ENCODE results near the gene ARHGAP29.

- PRO-cap, result bidirectional peak, plus-strand start at chr1:94237744, minus-strand start at chr1:94237584
Observed at GRCh38 chr1:94236742-94237820, at the start of gene ARHGAP29. Gene ARHGAP29 (minus strand): TSS chr1:94237584.

DNA sequence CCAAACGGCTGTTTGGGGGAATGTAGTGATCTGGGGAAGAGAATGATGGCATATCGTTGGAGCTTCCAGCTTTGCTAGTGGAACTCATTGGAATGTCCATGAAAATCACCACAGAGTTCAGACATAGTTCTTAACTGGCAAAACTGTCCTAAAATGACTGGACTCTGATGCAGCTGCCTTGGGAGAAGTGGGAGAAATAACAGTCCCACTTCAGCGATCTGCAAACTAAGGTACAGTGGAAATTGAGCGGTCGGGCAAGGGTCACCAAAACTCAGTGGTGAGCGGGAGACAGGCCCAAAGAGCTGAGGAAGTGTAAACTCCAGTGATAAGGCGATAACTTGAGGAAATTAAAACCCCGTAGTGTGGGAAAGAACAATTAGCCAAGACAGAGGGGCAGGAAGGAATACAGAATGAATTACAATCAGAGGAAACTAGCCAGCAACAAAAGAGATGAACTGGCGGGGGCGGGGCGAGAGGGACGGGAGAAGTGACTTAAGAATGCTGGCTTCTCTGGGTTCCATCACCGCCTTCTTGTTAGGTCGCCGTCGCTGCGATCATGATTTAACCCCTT is 89.8 kb upstream of the ARHGAP29 start:
- PRO-cap, result no peak

DNA sequence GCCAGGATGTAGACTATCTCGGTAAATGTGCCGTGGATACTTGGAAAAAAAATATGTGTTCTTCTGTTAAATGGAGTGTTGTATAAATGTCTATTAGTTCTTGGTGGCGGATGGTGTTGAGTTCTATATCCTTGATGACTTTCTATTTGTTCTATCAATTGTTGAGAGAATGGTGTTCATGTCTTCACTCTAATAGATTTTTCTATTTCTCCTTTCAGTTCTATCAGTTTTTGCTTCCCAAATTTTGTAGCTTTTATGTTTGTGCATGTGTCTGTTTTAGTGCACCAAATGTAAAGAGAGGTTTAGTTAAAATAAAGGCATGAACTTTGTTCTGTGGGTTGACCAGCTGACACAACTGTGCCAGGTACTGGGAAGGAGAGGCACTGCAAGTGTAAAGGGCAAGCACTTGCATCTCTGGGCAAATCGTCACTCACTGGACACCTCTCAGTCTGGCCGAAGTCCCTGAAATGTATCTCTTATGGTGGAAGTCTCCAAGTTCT is 38.6 kb upstream of the ABCD3 start:
- PRO-cap, result bidirectional peak, plus-strand start at position 421 of the sequence, minus-strand start at position 355 of the sequence

- PRO-cap, result no peak
Observed at GRCh38 chr1:94539600-94540126, 1.9 kb downstream of the F3 start.

DNA sequence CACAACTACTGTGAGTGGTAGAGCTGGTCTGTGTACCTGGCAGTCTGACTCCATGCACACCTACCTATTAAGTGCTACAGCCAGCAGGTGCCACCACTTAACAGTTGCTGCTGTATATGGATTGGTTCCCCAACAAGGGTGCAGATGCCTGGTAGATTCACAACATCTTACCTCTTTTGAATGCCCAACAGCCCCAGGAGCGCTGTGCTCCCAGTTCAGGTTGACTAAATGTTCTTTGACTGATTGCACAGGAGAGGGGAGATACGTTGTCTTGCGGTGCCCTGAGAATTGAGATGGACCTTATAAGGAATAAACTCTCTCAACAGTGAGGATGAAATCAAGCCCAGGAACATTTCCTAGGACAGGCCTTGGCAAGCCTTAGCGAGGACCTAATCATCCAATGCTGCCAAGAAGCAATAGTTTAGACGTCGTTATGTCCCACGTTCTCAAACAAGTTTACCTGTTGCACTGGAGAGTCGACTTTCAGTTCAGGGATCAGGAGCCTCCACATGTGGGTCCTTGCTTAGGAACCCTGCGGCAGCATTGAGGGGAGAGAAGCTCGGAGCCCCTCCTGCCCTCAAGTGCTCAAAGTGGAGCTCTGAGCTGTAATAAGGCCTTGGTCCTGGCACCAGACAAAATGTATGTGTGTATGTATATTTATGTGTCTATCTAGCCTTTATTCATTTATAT is 79.0 kb upstream of the F3 start:
- PRO-cap, result no peak

DNA sequence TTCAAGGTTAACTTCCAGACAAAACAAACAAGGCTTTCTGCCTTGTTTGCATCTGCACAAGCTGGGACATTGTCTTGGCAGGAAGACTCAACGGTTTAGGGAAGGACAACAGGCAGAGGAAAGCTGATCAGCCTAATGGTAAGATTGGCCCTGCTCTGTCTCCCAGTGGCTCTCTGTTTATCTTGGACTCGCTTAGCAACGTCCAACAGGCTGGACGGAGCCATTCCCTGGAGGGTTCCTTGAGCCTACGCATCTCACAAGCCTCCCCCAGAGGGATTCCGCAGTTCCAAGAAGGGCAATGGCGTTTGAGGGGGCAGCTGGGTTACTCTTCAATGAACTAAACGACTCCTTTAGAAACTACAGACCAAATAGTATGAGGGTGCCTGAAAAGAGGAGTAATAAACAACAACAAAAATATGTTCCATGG is 62.1 kb upstream of the SLC44A3 start:
- PRO-cap, result no peak

GRCh38 chr1:94772142-94772633 is 48.0 kb upstream of the SLC44A3 start:
- PRO-cap, result no peak

DNA sequence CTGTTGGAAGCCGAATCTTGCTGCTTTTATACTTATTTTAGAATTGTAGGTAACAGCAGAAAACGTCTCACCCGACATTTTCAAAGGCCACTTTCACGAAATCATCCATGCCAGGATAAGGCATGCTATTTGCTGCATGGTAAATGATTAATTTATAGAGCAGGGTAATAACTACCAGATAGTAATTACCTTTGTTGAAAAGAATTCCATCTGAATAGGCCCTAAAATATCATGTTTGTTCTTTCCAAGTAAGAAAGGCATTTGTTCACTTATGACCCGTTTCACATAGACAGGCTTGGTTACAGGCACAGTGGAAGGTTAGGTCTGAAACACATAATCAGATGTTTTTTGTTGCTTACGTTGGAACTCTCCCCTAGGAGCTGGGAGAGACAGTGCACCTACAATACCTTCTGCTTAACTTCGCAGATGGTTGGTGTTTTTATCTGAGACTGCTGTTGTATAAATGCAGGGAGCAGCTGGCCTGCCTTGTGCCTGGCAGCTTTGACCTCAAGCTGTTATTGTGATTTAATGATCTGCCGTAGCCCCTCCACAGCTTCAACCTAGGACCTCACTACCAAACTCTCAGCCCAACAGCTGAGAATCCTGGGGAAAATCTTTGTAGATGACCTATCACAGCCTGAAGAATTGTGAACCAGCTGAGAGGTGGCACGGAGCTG is 1.6 kb downstream of the SLC44A3 start:
- PRO-cap, result no peak

DNA sequence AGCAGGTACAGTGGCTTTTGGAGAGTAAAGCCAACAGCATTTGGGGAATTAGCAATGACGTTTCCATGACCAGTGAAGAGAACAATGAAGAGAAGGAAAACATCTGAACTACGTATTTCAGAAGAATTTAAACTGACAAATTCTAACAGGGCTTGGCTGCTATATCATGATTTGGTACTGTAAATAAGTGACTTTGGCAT is 26.3 kb downstream of the CNN3 start:
- PRO-cap, result unidirectional peak, minus-strand start at position 78 of the sequence

DNA sequence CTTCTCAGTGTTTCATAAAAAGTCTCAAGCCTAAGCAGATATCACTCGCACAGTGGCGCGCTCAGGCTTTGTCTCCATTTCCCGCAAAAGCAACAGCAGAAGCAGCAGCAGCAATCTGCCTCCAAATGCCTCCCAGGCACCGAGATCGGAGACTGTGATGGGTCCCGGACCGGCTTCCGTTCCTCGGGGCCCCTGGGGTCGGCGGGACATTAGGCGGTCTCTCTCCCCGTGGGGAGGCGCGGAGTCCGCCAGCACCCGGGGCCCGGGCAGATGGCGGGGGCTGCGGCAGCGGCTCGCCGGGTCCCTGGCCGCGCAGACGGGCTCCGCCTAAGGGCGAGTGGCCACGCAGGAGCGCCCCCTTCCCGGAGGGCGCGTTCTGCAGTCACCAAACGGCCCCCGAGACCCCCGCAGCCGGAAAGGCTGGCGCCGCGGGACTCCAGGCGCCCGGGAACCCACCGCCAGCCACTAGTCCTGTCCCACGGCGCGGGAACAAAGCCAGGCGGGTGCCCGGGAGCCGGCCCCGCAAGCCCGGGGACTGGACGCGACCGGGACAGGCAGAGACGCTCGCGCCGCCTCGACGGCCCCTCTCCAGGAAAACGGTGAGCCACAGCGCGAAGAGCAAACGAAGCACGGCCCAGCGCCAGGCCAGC is 643 bp downstream of the CNN3 start:
- PRO-cap, result bidirectional peak, plus-strand start at position 388 of the sequence, minus-strand start at position 318 of the sequence

GRCh38 chr1:94962418-94963215 is 35.7 kb upstream of the CNN3 start:
- PRO-cap, result bidirectional peak, plus-strand start at chr1:94963127, minus-strand start at chr1:94963026

DNA sequence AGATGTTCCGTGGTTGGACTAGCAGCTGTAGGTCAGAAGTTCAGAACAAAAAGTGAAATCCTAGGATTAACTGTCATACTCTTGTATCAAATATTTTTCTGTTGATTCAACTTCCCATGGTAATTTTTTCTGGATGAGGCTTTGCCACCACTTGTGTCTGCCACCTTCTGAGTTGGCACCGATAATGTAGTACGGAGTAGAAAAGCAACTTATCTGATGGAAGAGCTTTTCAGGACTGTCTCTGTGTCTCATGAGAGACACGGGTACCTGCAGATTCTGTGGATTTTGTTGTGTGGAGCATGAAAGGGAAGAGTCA is 44.6 kb upstream of the CNN3 start:
- PRO-cap, result no peak

GRCh38 chr1:95002512-95003050 is 70.2 kb downstream of the ALG14 start:
- PRO-cap, result no peak

- PRO-cap, result no peak
Observed at GRCh38 chr1:95023687-95024149, 49.0 kb downstream of the ALG14 start.

- PRO-cap, result no peak
Observed at GRCh38 chr1:95084215-95085078, 11.7 kb upstream of the ALG14 start.

DNA sequence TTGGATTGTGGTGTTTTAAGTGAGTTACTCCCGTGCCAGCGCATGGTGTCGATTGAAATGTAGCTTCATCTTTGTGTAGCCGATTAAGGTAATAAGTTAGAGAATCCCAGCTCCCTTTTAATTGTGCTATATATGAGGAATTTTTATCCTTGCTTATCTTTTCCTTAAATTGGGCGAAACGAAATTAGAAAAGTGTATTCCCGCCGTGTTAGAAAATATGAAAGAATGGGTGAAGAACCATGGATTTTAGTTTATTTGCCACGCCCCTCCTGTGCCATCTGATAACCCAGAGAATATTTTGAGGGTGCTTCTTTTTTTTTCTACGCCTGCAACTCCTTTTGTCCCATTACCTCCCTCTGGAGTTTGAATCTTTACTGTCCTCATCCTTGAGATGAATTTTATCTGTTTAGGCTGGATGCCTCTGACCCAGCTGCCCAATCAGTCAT is 1.5 kb downstream of the TLCD4 start:
- PRO-cap, result bidirectional peak, plus-strand start at position 325 of the sequence, minus-strand start at position 219 of the sequence

DNA sequence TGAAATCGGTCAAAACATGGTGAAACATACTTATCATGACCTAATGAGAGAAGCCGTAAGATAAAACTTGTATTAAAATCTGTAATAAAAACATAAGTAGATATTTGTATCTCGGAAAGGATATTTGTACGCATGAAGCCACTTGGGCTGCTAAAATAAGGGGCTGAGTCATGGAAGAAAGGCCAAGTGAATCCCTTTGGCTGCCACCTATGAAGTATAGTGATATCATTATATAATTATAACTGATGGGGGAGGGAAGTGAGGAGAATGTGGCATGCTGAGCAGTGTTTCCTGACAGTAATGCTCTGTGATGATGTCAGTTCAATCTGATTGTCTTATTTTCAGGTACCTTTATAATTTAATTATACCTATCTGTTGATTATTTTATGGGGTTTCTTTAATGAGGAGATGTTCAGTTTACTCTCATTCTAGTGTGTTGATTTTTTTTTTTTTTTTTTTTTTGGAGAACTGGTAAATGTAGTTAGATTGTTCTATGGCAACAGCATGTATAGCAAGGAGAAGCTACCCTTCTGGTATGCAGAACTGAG is 13.7 kb downstream of the RWDD3 start:
- PRO-cap, result no peak

- PRO-cap, result no peak
Observed at GRCh38 chr1:97169706-97170174, 448.2 kb downstream of the PTBP2 start.

DNA sequence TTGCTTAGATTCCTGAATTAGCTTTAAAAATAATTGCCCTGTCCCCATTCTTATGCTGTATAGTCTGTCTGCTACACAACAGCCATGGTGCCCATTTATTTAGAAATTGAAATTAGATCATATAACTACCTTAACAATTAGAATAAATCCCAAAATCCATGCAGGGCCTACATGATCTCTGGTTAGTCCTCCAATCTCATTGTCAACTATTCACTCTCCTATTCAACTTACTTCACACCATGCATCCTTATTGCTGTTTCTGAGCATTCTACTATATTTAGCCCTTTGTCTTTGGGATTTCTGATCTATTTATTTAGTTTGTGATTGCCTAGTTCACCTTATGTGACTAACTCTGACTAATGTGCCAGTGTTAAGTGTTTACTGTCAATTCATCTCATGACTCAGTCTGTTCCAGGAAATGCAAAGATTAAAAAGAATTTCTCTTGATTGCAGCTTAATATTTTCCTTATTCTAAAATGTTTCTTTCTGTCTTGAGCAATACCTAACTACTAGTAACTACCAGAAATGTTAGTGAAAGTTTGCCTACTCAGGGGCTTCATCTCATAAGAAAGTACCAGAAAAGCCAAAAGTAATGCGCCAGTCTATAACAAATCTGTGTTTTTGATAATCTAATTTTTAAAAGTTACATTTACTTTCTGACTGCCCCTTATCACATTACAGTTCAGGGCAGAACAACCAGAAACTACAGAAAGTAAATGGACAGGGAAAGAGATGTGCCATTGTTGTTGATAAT is 556.3 kb downstream of the PTBP2 start:
- PRO-cap, result no peak

GRCh38 chr1:97555401-97556263 is 365.2 kb downstream of the DPYD start:
- PRO-cap, result no peak